Subcutaneous adipose tissue (tissue), 3 donors: ENCODE data around the genes TCL1B and TCL1A.

GRCh38 chr14:95184409-95184859 lies 27.1 kb upstream of the DICER1 start:
- PRO-cap = unidirectional peak, plus-strand start at chr14:95184624
- RAMPAGE, long total RNA, 3 experiments = no peak in any of the 3 experiments

GRCh38 chr14:95190844-95191866 lies 33.8 kb upstream of the DICER1 start:
- PRO-cap = no peak
- RAMPAGE, long total RNA, 3 experiments = no peak in any of the 3 experiments

- PRO-cap = no peak
- RAMPAGE, long total RNA, 3 experiments = no peak in any of the 3 experiments
Observed at GRCh38 chr14:95208647-95209272, 51.4 kb upstream of the DICER1 start.

GRCh38 chr14:95227947-95228624 lies 70.8 kb upstream of the DICER1 start:
- PRO-cap = no peak
- RAMPAGE, long total RNA, 3 experiments = no peak in any of the 3 experiments

- PRO-cap = no peak
- RAMPAGE, long total RNA, 3 experiments = no peak in any of the 3 experiments
Observed at GRCh38 chr14:95261849-95262711, 57.6 kb downstream of the CLMN start.

DNA sequence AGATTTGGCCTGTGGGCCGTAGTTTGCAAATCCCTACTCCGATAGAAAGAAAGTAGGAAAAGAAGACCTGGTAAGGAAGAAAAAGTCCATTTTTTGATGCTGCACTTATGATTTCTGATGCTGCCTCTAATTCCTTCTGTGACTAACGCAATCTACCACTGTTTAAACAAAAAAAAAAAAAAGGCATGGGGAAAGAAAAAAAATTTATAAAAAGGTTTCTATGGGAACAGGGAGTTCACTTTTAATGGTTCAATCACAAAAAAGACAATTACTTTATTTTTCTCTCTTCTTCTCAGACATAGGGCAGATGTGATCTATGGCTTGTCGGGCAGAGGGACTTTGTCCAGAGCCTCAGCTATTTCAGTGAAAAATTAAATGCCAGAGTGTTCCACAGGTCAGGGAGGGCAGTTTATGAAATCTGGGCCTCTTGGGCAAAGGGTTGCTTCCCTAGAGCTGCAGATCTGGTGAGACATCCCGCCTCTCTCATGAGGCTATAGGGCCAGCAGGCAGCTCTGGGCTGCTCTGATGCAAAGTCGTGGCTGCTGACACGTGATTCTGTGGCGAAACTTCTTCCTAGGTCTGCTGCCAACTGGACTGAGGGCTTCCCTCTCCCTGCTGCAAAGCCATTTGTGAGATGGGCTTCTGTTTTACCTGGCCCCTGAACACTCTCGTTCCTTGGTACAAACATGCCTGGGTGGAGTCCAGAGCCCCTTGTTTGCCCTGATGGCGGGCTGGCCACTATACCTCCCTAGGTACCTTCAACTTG lies 6.1 kb downstream of the CLMN start:
- PRO-cap = bidirectional peak, plus-strand start at position 563 of the sequence, minus-strand start at position 463 of the sequence
- RAMPAGE, long total RNA, 3 experiments = no peak in any of the 3 experiments

GRCh38 chr14:95398851-95399209 lies 79.1 kb upstream of the CLMN start:
- PRO-cap = no peak
- RAMPAGE, long total RNA, 3 experiments = no peak in any of the 3 experiments

DNA sequence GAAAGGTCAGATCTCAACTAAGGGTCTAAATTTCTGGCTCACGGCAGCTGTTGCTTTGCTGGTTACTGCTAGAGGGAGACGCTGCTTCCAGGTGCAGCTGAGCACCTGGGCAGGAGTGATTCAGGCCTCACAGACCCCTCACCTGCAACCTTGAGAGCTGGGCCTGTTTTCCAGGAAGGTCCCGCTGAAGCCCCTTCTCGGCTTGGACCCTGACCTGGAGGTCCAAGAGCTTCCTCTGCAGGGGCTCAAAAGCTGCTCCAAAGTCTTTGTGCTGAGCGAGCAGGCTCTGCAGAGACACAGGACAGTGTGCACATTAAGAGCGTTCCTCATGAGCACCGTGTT lies 72.1 kb downstream of the SYNE3 start:
- PRO-cap = no peak
- RAMPAGE, long total RNA, 3 experiments = no peak in any of the 3 experiments

DNA sequence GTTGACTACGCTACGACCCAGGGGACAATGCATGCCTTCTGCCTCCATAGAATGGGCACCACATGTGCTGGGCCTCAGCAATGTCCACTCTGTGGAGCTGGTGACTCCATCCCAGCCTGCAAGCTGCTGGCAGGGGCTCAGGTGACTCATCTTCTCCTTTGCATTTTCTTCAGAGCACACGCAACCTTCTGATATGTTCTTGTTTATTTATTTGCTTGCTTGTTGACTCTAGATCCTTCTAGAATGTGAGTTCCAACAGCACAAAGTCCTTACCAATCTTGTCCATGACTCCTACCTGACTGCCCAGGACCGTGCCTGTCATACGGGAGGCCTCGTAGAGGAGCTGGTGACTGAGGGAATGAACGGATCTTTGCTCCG lies 15.4 kb downstream of the SYNE3 start:
- PRO-cap = no peak
- RAMPAGE, long total RNA, 3 experiments = no peak in any of the 3 experiments

DNA sequence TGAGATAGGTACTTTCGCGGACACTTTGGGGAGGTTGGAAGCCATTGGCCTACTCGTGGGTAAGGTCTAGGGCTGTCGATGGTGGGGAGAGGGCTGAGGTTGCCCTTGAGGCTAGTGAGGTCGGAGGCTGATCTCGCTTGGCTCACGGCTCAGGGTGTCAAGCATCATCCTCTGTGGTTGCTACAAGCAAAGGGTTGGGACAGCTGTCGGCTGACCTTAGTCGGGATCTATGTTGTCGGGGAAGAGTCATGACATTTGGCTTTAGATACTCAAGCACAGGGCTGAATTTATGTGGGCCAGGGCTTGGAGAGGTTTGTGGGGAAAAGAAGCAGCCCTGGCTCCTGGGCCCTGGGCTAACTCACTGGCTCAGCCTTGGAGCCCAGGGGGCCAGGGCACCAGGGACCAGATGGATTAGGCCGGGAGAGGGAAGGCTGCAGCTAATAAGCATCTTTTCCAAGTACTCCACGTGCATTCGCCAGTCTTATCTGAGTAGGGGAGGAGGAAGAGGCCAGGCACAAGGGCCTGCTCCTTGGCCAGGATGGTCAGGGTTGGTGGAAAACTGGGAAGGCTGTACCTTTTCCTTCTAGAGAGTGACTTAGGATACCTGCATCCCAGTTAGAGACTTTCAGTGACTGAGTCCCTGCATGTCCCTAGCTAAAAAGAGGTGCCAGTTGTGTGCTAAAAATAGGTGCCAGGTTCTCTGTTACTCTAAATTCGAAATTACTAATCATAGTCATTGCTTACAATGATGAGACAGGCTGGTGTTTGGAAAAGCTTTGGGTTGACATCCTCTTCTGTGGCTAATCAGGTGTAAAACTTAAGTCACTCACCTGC lies 1.1 kb downstream of the GLRX5 start:
- PRO-cap = no peak
- RAMPAGE, long total RNA, 3 experiments = no peak in any of the 3 experiments

GRCh38 chr14:95660761-95661301 lies 25.4 kb upstream of the TCL1B start:
- PRO-cap = no peak
- RAMPAGE, long total RNA, 3 experiments = no peak in any of the 3 experiments

DNA sequence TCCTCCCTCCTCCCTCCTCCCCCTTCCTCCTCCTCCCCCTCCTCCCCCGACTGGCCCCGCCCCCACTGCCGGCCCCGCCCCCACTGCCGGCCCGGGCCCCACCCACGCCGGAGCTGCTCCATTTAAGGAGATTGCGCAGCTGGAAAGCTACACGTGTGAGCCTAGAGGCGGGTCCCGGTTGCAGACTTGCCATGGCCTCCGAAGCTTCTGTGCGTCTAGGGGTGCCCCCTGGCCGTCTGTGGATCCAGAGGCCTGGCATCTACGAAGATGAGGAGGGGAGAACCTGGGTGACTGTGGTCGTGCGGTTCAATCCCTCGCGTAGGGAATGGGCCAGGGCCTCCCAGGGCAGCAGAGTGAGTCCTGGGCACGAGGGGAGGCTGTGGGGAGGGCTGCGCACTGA lies at the start of gene TCL1B:
Gene TCL1B, plus strand, starts transcription at position 150 of the 400 bp plus-strand sequence.
- PRO-cap = no peak
- RAMPAGE, long total RNA, 3 experiments = no peak in any of the 3 experiments

DNA sequence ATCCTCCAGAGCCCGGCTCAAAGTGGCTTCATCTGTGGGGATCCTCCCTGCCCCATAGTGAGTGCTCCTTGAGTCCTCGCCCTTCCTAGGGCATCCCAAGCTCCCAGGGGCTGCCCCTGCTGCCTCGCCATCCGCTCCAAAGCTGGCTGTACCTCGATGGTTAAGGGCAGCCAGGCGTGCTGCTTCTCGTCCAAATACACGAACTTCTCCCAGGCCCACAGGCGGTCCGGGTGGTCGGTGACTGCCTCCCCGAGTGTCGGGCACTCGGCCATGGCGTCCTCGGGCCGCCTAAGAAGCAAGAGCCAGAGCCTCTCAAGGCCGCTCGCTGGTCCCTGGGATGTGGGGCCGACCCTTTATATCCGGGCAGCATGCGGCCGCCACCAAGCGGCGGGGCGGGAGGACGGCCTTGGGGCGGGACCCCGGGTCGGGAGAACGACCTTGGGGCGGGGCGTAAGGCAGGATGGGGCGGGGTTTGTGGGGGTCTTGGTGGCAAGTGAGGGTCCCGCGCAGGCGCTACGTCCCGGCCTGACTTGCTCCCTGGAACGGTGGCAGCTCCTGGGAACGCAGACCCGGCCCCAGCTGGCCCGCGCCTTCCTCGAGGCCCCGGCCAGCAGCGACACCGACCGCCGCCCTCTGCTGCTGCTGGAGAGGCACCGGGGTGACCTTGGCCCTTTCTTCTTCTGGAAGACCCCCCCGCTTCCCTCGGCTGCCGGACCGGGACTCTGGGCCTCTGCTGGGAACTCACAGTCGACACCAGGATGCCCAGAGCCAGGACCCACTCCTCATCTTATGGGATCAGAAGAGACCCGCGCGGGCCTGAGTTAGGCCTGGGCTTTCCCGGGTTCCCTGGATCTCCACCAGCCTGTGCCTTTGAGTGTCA lies at the start of gene TCL1A:
Gene TCL1A, minus strand, starts transcription at position 331 of the 880 bp plus-strand sequence.
- PRO-cap = no peak
- RAMPAGE, long total RNA, 3 experiments = no peak in any of the 3 experiments

DNA sequence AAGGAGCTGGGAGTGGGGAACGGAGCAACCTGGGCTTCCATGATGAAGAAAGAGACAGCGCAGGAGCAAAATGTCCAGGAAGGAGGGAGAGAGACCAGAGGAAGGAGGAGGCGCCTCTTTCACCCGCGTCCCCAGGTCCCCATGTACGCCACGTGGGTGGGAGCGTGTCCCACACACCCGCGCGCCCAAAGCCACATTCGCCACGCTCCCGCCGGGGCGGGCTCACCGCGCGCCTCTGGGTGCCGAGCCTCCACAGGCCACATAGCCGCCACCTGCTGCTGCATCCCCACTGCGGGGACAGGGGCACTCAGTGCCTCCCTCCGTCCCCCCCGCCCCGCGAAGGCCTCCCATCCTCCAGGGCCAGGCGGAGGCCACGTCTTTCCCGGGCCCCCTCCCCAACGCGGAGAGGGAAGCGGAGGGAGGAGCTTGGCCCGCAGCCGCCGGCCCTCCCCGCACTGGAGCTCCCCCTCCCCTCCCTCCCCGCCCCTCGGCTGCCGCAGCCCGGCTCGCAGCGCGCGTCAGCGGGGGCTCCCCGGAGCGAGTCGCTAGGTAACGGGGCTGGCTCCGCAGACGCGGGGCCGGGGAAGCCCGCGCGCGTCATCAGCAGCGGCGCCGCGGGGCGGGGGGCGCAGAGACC lies 162.0 kb upstream of the TCL1A start:
- PRO-cap = no peak
- RAMPAGE, long total RNA, 3 experiments = no peak in any of the 3 experiments

DNA sequence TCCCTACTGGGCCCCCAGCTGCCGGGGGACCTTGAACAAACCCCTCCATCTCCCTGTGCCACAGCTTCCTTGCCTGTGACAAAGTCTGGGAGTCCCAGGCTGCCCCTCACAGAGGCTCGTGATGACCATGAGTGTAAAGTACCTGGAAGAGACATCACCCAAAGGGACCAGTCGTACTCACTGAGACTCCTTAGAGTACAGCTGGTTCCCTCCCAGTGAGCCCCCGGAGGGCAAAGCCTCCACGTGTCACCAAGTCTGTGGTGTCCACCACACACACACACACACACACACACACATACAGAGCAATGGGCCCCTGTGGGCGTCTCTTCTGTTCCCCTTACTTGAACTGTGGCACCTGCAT lies 870 bp upstream of the C14orf132 start:
- PRO-cap = no peak
- RAMPAGE, long total RNA, 3 experiments = no peak in any of the 3 experiments

GRCh38 chr14:96284454-96284790 lies 28.4 kb downstream of the BDKRB1 start:
- PRO-cap = no peak
- RAMPAGE, long total RNA, 3 experiments = no peak in any of the 3 experiments

DNA sequence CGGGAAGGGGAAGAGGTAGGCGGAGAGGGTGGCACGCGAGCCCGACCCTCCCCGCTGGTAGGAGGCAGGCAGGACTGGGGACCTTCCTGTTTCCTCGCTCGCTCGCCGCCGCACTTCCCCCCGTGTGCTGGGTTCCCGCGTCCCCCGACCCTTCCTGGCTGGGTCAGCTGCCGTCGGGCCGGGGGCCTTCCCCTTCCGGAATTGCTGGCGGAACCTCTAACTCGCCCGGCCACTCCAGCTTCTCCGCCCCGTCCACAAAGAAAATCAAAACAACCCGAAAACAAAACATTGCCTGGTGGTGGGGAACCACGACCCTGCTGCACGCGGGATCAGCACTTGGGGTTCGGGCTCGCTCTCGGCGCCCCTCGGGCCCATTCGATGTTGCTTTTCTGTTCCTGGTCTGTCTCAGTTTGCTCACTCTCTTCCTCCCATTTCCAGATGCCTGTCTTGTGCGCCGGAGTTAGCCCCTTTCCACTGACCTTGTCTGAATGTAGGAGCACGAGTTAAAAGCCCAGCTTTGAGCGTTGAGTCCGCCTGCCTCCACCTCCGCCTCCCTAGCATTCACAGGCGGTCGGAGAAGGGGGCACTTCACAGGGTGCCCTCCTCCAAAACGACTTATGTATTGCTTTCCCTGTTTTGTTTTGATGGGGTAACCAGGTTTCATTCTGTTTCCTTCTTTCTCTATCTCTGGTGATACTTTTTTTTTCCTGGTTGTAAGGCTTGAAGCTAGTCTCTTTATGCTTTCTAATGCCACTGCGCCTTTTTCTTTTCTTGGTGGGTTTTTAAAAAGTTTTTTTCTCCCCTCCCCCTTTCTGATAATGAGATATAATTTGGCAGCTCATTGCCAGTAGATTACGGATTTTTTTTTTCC lies 710 bp downstream of the PAPOLA start:
- PRO-cap = bidirectional peak, plus-strand start at position 200 of the sequence, minus-strand start at position 126 of the sequence; bidirectional peak, plus-strand start at position 560 of the sequence, minus-strand start at position 490 of the sequence
- RAMPAGE, long total RNA, 3 experiments = no peak in any of the 3 experiments

DNA sequence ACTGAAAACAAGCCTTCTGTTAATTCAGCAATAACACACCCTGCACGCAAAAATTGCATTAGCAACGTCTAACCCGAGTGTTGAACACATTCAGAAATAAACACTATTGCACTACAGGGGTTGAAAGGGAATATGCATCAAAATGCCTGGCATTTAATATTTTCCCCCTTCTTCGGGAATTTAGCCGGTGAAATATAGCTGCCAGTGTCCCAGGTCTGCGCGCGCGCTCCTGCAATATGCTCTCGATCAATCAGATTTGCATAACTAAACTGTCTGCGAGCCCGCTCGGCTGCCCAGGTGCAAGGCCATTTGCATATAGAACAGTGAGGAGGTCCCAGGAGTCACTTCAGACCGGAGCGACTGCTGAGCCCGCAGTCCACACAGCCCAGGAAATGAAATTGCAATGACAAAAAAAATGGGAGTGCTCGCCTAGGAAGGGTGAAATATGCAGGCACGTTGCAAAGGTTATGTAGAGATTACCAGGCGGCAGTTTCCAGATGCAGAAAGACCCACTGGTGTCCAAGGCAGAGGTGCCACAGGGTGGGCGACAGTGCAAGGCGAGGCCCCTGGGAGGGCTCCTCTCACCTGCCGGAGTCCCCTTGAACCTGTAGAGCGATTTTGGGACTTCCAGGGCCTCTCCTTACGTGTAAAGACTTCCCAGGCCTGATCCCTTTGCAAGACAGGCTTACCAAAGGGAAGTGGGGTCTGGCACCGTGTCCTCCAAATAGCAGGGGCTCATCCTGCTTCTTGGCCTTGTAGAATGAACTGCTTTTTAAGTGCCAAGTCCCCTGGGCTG lies 228.6 kb downstream of the VRK1 start:
- PRO-cap = no peak
- RAMPAGE, long total RNA, 3 experiments = no peak in any of the 3 experiments

GRCh38 chr14:97602729-97603129 lies 805.5 kb downstream of the VRK1 start:
- PRO-cap = no peak
- RAMPAGE, long total RNA, 3 experiments = no peak in any of the 3 experiments

GRCh38 chr14:97709475-97710176 lies 912.4 kb downstream of the VRK1 start:
- PRO-cap = no peak
- RAMPAGE, long total RNA, 3 experiments = no peak in any of the 3 experiments